H7 (cell line): ENCODE results near the gene ANAPC16.

DNA sequence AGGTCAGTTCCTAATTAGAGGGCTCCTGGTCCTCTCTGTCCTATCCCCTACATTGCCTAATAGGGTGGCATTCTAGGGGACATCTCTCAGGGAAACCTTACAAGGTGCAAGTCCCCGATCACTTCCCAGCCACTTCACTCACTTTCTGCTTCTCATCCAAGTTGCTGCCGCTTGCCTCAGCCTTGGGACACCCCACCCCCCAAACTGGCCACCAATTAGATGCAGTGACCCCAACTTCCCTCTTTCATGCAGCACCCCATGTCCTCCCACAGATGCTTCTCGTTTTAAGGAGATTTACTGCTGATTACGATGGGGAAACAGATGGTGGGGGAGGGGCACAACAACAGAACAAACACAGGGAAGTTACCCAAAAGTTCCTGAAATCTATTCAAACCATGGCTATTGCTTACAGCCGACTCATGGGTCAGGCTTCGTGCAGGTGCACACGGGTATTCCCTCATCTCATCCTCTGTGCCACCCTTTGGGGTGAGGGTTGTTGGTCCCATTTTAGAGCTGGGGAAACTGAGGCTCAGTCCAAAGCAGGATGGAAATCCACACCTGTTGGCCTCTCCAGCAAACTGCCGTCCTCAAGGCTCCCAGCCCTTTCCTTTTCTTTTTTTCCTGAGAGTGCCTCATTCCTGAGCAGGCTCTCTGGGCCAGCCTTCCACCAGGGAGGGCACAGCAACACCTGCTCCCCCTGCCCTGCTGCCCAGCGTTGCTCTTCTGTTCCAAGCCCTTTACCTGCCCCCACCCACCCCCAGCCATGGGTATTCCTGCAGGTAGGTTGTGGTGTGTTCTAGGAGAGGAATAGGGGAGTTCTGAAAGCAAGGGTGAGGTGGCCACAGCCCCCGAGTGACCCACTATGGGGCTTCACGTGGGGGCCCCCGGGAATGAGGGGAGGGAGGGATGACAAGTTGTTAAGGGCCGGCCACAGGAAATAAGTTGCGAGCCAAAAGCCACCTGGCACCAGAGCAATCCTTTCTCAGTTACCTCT lies 19.6 kb downstream of the VSIR start:
- RAMPAGE, long total RNA: no peak

- RAMPAGE, long total RNA: no peak
Observed at GRCh38 chr10:71782801-71783433, 9.6 kb upstream of the VSIR start.

GRCh38 chr10:71814563-71815423 lies 36.3 kb downstream of the PSAP start:
- RAMPAGE, long total RNA: no peak

- RAMPAGE, long total RNA: no peak
Observed at GRCh38 chr10:71818283-71819433, 32.4 kb downstream of the PSAP start.

- RAMPAGE, long total RNA: no peak
Observed at GRCh38 chr10:71834231-71834569, 16.9 kb downstream of the PSAP start.

DNA sequence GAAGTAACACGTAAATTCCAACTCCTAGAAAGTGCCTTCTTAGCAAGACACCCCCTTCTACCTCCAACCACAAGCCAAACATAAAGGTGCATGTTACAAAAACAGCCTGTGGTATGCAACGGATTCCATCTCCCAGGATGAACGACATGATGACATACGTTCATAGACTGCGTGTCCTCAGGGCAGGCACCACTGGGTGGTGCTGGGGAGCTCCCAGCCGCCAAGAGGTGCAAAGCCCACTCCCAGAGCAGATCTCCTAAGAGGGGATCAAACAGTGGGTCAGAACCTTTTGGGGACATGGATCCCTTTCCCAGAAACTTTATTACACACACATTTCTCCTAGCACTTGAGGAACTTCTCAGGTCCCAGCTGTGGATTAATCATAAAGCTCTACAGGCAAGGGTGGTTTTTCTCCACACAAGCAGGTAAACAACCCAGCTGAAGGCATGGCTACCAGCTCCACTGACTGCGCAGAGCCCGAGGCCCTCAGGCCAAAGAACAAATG lies 13.9 kb downstream of the PSAP start:
- RAMPAGE, long total RNA: no peak

DNA sequence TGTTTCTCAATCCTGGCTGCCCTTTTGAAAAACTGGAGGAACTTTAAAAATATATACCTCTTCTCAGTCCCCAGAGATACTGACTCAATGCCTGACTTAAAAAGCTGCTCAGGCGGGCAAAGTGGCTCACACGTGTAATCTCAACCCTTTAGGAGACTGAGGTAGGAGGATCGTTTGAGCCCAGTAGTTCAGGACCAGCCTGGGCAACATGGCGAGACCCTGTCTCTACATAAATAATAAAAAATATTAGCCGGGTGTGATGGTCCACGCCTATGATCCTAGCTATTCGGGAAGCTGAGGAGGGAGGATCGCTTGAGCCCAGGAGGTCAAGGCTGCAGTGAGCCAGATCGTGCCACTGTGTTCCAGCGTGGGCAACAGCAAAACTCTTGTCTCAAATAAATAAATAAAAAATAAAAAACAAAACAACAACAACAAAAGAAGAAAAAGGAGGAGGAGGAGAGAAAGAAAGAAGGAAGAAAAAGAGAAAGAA lies 37.0 kb upstream of the PSAP start:
- RAMPAGE, long total RNA: no peak

DNA sequence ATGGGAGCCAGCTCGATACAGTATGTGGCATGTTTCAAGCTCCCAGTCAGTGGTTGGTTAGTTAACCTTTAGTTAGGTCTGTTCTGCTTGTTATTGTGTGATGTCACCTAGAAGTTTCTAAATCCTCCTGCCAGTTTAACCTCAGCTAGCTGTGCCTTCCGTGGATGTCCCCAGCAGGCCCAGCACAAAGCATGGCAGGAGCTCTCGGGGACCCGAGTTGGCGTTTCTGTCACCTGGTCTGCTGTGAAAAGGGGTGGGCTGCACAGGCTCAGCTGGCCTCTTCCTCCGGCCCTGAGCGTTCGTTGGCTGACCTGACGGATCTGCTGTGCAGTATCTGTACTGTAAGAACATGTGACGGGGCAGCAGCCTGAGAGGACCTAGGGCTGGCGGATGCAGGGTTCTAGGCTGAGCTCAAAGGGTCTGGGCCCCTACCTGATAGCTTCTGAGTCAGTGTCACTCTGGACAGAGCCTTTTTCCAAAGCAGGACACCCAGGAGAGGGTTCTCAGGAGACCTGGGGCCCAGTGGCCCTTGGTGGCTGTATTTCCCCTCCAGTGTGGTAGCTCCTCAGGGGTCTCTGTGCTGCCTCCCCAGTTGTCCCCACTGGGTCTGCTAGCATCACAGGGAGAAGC lies 52.8 kb downstream of the SPOCK2 start:
- RAMPAGE, long total RNA: no peak

DNA sequence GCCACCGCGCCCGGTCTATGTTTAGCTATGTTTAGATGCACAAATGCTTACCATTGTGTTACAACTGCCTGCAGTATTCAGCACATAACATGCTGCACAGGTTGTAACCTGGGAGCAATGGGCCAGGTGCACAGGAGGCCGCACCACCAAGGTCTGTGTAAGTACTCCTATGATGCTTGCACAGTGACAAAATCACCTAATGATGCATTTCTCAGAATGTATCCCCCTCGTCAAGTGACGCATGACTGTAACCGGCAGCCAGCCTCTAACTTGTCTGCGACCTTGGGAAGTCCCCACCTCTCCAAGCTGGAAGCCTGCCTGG lies 23.1 kb downstream of the SPOCK2 start:
- RAMPAGE, long total RNA: no peak

- RAMPAGE, long total RNA: start-site peak on the plus strand at chr10:72216019-72216064, 362 reads; start-site peak on the minus strand at chr10:72216286-72216294, 79 reads
Observed at GRCh38 chr10:72215635-72216627, at the start of gene ANAPC16. ANAPC16 (plus strand) TSS chr10:72216012.

DNA sequence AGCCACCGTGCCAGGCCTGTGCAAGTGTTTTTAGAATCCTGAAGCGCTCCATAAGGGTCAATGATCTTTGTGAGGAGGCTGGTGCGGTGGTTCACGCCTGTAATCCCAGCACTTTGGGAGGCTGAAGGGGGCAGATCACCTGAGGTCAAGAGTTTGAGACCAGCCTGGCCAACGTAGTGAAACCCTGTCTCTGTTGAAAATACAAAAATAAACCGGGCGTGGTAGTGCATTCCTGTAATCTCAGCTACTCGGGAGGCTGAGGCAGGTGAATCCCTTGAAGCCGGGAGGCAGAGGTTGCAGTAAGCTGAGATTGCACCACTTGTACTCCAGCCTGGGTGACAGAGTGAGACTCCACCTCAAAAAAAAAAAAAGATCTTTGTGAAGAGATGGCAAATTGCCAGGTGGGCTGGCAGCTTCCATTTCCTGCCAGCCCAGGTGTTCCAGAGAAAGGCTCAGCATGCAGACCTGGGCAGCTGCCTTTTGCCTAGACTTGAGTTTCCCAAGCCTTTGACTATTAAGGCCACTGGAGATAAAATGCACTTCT lies 10.2 kb upstream of the DDIT4 start:
- RAMPAGE, long total RNA: no peak

- RAMPAGE, long total RNA: no peak
Observed at GRCh38 chr10:72343588-72344295, 11.0 kb downstream of the DNAJB12 start.

DNA sequence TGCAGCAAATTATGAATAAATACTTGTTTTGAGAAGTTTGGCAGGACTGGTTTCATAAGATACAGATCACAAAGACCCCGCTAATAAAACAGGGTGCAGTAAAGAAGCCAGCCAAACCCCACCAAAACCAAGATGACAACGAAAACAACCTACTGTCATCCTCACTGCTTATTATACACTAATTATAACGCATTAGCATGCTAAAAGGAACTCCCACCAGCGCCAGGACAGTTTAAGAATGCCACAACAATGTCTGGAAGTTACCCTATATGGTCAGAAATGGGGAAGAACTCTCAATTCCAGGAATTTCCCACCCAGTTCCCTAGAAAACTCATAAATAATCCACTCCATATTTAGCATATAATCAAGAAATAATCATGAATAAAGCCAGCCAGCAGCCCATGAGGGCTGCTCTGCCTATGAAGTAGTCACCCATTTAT lies 20.8 kb downstream of the MICU1 start:
- RAMPAGE, long total RNA: no peak

DNA sequence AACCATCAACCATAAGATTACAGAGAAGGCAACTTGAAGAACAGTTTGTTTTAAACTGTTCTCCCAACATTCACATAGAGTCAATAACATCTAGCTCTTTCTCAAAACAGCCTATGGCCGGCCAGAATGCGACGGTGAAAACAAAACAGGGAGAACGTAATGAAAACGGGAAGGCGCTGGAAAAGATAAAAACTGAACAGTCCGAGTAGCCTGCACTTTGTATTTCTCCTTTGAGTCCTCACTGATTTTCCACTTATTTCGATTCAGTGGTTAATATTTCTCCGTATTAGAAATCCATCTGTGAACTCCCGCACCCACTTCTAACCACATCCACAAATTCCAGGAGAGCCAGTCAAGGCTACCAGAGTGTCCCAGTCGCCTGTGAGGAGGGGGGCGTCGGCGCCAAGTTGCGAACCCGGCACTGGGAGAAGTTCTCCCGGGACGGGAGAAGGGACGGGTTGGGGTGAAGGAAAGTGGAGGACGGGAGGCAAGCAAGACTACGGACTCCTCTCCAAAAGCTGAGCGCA lies 500 bp downstream of the MICU1 start:
- RAMPAGE, long total RNA: no peak

GRCh38 chr10:72638651-72639283 lies 12.9 kb upstream of the MICU1 start:
- RAMPAGE, long total RNA: no peak

DNA sequence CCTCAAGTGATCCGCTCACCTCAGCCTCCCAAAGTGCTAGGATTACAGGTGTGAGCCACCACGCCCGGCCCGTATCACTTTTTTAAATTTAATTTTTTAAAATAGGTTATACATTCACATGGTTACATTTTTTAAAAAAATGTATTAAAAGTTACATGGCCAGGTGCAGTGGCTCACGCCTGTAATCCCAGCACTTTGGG lies 10.6 kb downstream of the ECD start:
- RAMPAGE, long total RNA: no peak

GRCh38 chr10:73167336-73167829 lies 425 bp downstream of the ECD start:
- RAMPAGE, long total RNA: no peak

DNA sequence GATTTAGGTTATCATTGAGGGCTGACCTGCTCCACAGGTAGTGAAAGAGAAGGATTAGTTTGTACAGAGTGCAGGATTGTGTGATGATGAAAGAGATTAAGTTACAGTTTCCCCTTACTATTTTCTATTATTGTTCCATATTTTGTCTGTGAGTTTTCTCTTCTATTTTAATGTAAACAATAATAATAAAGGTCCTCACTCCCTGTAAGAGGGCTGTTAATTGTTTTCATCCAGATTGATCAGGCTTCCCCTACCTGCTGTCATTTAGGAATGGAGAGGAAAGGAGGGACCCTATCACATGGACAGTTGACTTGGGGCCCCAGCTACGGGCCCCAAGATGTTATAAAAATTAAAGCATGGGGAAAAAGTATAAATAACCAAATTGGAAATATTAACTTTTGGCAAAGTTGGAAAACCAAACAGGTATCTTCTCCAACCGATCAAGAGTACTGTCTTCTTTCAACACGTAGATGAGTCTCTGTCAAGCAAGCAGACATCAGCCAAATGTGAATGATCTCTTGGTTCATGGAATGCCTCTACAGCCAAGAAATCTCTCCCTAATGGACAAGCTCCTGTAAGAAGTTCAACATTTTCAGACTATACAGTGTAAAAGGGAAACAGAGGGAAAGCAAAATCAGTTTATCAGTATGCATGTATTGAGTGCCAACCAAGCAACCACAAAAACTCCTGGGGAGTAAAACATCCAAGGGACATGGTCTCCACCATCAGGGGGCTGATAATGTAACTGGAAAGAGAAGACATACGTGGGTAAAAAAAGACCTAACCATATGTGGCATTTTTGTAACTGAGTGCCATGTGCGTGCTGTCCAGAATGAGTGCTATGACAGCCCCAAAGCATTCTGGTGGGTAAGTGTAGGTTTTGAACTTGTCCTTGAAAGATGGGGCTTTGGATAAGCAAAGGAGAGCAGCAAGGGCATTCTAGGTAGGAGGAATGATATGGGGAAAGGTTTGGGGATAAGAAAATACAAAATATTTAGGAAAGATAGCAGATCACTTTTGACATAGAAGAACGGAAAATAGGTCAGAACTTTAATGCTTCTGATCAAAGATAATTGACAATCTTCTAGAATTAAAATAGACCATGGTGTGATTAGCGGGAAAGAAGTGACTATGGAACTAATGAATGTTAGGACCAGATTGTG lies 16.7 kb downstream of the DNAJC9 start:
- RAMPAGE, long total RNA: no peak

- RAMPAGE, long total RNA: no peak
Observed at GRCh38 chr10:73245682-73246263, 1.3 kb downstream of the DNAJC9 start.

GRCh38 chr10:73412716-73413915 lies 742 bp downstream of the ANXA7 start:
- RAMPAGE, long total RNA: no peak